ENCODE measurements around the gene BLID.

GRCh38 chr11:120301834-120302663 is 23.1 kb upstream of the TLCD5 start:
- PRO-cap, 4 experiments, result no peak in any of the 4 experiments
- RAMPAGE, long total RNA, 4 experiments, result no peak in any of the 4 experiments

DNA sequence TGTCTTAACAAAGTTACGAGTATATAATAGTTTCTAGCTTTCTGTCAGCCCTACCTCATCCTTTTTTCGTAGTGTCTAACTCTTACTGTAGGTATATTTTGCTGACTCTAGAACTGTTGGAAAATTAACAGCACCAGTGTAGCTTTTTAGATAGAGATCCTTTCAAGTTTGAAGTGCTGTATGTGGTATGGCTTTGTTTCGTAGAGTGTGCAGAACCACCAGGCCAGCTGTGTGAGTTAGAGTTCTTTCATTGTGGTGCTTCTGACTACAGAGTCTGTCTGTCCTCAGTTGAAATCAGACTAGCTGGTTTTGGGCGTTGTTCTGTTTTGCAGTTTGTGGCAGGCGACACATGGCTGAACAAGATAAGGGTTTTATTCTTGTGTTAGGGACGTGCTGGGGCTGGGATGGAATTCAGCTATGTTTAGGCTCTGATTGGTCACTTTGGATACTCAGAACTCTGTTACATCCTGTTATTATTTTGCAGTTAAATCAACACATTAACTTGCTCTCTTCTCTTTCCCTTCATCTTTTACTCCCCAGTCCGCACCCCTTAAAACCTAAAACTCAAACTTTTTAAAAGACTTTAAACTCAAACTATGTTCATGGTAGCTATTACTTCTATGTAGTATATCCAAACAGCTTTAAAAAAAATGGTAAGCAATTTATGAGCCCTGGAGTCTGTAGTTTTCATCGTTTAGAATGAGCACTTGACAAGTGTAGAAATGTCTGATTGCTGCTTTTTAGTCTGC is 3.3 kb downstream of the ARHGEF12 start:
- PRO-cap, 4 experiments, result peak in 2 of 4 experiments; most common plus-strand start position 374 of the sequence (in 1); most common minus-strand start position 364 of the sequence (in 2)
- RAMPAGE, long total RNA, 4 experiments, result no peak in any of the 4 experiments

DNA sequence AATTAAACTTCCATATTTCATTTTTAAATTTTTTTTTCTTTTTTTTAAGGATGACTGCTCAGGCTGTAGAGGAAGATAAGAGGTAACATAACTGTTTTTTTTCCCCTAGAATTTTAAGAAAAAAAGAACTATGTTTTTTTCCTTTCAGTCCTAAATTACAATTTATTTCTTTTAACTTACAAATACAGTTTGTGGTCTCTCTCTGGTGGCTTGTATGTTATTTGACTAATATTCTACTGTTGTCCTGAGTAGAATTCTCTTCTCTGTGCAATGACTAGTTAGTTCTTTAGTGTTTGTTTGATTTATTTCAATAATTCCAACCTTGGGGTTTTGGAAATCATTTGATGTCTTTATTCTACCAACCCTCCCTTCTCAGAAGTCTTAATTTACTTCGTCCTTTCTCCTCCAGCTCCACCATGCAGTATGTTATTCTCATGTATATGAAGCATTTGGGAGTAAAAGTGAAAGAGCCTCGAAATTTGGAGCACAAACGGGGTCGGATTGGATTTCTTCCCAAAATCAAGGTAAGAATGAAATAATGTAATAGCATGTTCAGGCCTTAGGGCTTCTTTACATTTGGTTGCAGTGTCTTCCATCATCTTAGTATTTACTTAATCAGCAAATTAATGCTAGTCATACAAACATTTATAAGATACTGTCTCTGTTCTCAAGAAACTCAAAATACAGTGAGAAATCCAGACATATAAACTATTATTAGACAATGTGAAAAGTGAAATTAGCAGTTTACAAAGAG is 63.5 kb upstream of the GRIK4 start:
- PRO-cap, 4 experiments, result no peak in any of the 4 experiments
- RAMPAGE, long total RNA, 4 experiments, result no peak in any of the 4 experiments

- PRO-cap, 4 experiments, result no peak in any of the 4 experiments
- RAMPAGE, long total RNA, 4 experiments, result no peak in any of the 4 experiments
These were observed 36.2 kb downstream of the GRIK4 start for GRCh38 chr11:120547631-120548323.

DNA sequence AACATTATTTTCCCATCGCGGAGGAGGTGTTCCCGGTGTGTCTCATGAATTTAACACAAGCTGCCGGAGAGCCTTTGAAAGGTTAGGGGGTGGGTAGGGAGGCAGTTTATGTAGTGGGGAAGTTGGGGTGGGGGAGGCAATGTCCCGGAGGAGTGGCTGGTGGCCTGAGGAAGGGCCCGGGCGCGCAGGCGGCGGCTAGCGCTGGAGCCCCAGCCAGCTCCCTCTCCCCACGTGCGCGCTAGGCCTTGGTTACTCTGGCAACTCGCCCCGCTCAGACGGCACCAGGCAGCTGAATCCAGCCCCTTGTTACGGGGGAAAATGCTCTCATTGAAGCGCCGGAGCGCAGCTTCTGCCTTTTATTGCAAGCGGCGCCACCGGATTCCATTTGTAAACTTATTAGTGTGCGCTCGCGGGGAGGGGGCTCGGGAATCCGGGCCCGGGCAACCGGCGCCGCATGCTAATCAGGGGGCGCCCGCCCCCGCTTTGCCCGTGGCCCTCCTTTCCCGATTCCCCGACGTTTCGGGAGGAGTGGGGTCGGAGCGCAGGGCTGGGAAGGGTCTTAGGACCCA is 52.5 kb downstream of the GRIK4 start:
- PRO-cap, 4 experiments, result no peak in any of the 4 experiments
- RAMPAGE, long total RNA, 4 experiments, result no peak in any of the 4 experiments

- PRO-cap, 4 experiments, result no peak in any of the 4 experiments
- RAMPAGE, long total RNA, 4 experiments, result no peak in any of the 4 experiments
These were observed 194.7 kb upstream of the TBCEL start for GRCh38 chr11:120829287-120829577.

DNA sequence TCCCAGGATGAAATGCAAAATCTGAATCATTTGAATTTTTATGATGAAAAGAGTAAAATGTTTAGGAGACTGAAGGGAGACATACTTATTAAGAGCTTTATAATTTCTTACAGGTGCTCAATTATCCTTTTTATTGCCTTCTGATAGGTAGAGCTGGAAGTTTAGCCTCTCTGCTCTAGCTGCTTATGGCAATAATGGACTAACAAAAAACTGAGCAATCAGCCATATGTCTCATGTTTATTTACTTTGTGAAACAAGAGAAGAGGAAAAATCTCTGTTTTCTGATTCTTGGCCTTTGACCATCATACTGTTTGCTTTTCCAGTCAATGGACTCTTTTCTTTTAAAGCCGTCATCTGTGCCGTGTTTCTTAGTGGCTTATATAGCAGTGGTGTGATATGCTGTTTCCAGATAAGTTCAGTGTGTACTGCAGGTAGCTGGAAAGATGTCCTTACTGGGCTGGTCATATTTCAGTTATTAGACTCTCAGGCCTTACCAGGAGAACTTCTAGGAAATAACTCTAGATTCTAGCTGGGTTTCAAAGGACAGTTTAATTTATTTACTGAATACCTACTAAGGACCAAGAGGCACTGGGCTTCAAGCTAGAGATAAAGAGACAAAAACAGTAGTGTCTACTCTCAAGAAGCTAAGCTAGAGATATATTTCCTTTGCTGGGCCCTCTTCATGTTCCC is 33.6 kb upstream of the TECTA start:
- PRO-cap, 4 experiments, result no peak in any of the 4 experiments
- RAMPAGE, long total RNA, 4 experiments, result no peak in any of the 4 experiments

DNA sequence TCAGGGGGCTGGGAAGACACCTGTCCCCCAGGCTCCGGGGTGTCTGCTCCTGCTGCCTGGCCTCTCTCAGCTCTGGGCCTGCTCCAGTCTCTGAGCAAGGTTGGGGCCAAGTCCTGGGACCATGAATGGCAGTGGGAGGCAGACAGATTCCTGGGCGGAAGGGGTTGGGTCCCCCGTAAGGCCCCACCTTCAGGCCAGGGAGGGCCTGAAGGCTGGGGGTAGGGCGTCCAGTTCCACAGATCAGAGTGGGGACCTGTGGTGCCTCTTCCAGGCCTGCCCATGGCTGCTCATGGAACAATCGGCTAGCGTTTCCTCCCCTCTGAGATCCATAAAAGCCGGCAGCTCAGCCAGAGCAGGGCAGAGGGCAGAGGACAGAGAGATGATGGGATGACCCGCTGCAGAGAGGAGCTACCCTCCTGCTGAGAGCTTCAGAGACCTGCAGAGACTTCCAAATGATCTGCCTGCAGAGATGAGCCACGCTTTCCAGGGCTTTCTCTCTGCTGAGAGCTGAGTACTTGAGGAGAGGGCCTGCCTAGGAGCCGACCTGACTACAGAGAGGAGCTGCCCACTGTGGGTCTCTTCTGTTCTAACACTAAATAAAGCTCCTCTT is 46.1 kb upstream of the SC5D start:
- PRO-cap, 4 experiments, result peak in 1 of 4 experiments; most common plus-strand start position 360 of the sequence (in 1)
- RAMPAGE, long total RNA, 4 experiments, result no peak in any of the 4 experiments

DNA sequence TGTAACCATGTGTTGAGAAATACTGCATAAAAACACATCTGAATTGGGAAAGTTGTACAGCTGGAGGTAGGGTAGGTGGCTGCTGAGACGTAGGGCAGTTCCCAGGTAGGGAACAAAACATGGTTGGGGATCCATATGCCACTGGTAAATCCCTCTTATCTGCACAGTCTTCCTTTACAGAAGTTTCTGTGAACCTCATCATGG is 66.3 kb downstream of the SC5D start:
- PRO-cap, 4 experiments, result no peak in any of the 4 experiments
- RAMPAGE, long total RNA, 4 experiments, result no peak in any of the 4 experiments

GRCh38 chr11:121454342-121454595 is 2.2 kb downstream of the SORL1 start:
- PRO-cap, 4 experiments, result no peak in any of the 4 experiments
- RAMPAGE, long total RNA, 4 experiments, result no peak in any of the 4 experiments

DNA sequence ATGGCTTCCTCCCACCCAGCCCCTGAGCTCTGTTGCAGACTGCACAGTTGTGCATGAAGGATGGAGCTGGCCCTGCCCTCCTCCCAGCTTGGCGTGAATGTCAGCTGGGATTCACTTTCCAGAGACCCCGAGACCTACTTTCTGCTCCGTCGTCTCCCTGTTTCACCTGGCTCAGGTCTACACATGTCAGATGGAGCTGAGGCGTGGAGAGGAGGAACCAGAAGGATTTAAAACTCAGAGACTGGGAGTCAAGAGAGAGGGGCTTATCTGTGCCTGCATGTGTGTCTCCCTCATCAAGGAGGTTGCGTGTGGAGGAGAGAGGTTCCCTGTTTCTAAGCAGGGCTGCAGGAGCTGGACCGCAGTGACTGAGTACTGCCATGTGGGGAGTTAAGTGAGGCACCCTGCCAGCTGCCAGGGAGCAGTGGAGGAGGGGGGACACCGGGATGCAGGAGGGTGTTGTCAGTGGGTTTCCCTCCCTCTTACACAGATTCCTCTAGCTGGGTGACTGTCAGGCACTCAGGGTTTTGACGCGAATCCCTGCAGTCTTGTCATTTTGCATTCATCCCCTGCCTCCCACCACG is 120.3 kb downstream of the SORL1 start:
- PRO-cap, 4 experiments, result no peak in any of the 4 experiments
- RAMPAGE, long total RNA, 4 experiments, result no peak in any of the 4 experiments

DNA sequence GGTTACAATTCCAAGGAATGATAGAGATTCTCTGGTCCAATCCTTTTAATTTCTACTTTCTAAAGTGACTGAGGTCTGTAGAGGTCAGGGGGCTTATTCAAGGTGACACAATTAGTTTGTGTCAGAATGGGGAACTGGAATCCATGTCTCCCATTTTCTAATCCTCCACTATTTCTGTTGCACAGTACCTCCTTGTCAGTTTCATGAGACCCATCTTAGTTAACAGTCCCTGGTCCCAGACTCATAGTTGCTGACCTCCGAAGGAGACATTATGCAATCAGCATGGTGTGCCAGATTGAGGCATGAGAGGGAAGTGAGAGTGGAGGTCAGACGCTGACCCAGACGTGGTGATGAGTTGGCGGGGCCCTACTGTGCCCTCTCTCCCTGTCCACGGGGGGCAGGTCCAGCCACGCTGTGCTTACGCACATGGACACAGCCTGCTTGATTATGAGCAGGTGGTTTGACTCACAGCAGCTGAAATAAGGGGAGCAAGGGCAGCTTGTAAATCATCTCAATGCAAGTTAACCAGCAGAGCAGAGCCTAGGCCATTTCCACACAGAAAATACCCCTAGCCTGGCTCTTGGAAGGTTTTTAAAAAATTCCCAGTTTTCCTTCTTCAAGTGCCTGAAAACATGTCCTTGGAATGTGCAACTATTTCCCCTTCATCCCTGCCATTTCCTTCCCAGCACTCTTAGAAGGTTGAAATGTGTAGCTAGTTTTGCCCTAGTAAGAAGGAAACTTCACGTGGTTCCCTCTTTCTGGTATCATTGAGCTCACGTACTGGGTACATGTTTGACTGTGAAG is 123.2 kb downstream of the SORL1 start:
- PRO-cap, 4 experiments, result no peak in any of the 4 experiments
- RAMPAGE, long total RNA, 4 experiments, result no peak in any of the 4 experiments

- PRO-cap, 4 experiments, result no peak in any of the 4 experiments
- RAMPAGE, long total RNA, 4 experiments, result no peak in any of the 4 experiments
These were observed 204.1 kb downstream of the SORL1 start for GRCh38 chr11:121656210-121656664.

DNA sequence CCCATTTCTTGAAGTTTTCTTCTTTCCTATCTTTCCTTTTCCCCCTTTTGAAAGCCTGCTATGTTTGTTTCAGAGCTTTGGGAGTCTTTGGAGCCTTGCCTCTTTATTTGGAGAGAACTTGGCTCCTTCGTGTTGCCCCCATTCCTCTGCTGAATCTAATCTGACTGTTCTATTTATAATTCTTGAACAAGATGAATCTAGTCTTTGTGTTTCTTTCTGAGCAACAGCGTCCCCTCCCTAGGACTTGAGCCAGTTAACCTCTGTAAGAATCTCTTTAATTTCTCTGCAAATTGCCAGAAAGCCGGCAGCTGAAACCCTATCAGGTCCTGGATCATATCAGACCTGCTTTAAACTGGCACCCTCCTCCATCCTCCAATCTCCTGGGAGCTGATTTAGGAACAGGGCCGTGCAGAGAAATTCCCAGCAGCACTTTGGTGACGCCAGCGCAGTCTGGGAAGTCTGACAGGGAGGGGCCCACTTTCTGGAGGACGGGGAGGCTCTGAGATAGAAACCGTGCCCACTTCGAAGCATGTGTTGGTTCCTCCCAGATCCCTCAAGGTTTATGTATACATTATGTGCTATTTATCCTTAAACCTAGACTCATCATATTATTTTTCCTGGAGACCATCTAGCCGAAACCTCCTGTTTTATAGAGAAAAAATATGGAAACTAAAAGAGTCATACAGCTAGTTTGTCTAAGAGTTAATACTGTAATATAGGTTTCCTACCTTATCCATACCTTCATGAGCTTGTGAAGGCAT is 289.9 kb downstream of the SORL1 start:
- PRO-cap, 4 experiments, result no peak in any of the 4 experiments
- RAMPAGE, long total RNA, 4 experiments, result no peak in any of the 4 experiments

DNA sequence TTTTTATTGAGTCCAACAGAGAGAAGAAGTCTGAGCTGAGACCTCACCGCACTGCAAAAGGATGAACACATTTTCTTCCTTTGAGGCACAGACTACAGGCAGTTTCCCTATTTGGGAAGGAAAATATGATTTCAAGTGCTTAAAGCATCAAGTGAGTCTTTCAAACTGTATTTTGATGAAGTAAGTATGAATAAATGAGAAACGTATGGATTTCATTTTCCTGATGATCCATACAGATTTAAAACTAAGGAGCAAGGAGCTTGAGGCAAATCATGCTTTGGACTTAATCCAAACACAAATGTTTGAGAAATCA is 156.6 kb downstream of the BLID start:
- PRO-cap, 4 experiments, result no peak in any of the 4 experiments
- RAMPAGE, long total RNA, 4 experiments, result no peak in any of the 4 experiments

DNA sequence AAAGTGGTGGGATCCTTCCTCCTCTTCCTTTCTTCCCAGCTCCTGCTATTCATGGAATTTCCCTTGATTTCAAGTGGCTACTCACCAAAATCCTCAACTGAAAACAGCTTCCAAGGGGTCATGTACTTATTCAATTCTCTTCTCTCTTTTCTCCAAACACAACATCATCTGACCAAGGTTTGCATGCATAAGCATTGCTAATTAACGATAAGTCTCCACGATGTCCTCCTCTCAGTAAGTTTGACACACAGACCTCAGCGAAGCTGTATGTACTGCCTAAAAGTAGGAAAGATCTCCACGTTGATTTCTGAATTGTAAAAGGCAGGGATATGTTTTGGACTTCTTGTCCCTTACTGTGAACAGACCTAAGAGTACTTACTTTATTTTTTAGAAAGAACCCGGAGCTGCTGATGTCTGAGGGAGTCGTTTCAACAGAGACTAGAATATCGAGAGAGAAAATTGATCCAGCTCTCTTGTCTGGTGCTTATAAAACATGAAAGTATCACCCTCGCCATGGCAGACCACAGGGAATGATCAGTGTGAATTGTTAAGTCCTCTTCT is at the start of gene BLID:
Gene BLID (minus strand): TSS at position 168 of the 561 bp plus-strand sequence.
- PRO-cap, 4 experiments, result no peak in any of the 4 experiments
- RAMPAGE, long total RNA, 4 experiments, result no peak in any of the 4 experiments

DNA sequence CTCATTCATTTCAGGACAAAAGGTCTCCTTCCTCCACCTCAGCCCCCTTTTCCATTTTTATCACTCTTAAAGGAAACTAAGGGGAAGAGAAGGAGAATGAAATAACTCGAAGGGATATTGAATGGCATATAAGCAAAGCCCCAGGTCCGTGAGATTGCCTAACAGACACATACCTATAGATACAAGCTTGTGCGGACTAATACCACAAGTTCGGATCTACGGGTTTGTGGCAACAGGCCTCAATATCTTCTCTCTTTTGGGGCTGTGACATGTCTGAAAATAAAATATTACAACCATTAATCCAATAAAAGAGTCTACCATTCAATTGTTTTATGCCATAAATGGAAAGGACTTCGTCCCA is 36.0 kb upstream of the BLID start:
- PRO-cap, 4 experiments, result peak in 1 of 4 experiments; most common minus-strand start position 225 of the sequence (in 1)
- RAMPAGE, long total RNA, 4 experiments, result no peak in any of the 4 experiments

DNA sequence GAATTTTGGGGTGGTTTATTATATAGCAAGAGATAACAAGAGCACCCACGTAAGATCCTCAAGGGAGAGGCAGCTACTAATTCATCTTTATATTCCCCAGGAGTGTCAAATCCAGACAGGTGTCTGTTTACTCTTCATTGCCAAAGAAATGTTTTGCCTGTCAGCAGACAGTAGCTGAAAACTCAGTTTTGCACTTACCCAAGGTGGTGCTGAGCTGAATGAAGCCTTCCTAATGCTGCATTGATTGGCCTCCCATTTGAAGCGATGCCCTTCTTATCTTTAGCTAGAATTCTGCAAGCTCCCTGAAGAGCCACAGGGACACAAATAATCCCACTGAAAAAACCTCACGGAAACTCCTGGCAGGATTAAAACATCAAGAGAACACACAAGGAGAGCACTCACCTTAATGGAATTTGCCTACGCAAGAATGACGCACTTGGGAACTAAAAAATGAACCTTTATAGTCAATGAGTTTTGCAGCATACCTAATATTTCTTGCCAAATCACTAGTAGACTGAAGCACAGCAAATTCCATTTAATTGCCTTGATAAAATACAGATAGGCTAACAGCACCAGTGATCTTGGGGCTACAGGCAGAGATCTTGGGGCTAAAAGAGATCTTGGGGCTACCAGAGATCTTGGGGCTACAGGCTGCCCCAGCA is 232.9 kb upstream of the UBASH3B start:
- PRO-cap, 4 experiments, result no peak in any of the 4 experiments
- RAMPAGE, long total RNA, 4 experiments, result no peak in any of the 4 experiments

DNA sequence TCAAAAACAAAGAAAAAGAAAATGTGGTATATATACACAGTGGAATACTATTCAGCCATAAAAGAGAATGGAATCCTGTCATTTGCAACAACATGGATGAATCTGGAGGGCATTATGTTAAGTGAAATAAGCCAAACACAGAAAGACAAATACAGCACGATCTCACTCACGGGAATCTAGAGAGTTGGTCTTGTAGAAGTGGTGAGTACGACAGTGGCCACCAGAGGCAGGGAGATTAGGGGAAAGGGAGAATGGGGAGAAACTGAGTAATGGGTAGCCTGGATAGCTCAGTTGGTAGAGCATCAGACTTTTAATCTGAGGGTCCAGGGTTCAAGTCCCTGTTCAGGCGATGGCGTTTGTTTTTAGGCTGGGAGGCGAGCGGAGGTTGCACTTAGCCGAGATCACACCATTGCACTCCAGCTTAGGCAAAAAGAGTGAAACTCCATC is 95.8 kb upstream of the UBASH3B start:
- PRO-cap, 4 experiments, result no peak in any of the 4 experiments
- RAMPAGE, long total RNA, 4 experiments, result no peak in any of the 4 experiments

- PRO-cap, 4 experiments, result peak in 1 of 4 experiments; most common plus-strand start chr11:122580739 (in 1); most common minus-strand start chr11:122580730 (in 1)
- RAMPAGE, long total RNA, 4 experiments, result no peak in any of the 4 experiments
These were observed 75.0 kb upstream of the UBASH3B start for GRCh38 chr11:122580531-122580851.